Right ventricle myocardium (tissue), 1 donor: ENCODE data around the genes ZNF197, ZNF501 and SLC6A20.

GRCh38 chr3:43706073-43706659 lies 15.4 kb downstream of the ABHD5 start:
- PRO-cap, 2 experiments = no peak in any of the 2 experiments

GRCh38 chr3:43748182-43748696 lies 57.5 kb downstream of the ABHD5 start:
- PRO-cap, 2 experiments = no peak in any of the 2 experiments

DNA sequence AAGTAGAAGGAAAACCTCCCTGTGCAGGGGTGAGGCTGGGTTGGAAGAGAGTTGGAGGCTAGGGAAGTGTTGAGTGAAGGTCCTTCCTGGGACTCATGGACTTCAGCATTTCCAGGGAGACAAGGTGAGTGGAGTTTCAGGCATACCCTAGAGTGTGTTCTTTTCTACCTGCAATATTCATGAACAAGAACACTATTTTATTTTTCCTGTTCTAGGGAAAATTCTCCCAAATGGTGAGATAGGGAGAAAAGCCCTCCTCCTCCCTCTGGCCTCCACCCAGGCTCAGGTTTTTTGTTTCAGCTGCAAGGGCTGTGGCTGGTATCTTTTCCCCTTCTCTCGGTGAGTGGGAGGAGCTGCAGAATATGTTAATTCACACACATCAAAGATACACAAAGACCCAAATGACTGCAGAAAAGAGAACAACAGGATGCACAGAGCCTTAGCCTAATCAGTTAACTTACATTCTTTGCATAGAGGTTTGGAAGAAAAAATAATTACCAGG lies 64.7 kb downstream of the ABHD5 start:
- PRO-cap, 2 experiments = no peak in any of the 2 experiments

GRCh38 chr3:43769153-43770208 lies 78.7 kb downstream of the ABHD5 start:
- PRO-cap, 2 experiments = no peak in any of the 2 experiments

DNA sequence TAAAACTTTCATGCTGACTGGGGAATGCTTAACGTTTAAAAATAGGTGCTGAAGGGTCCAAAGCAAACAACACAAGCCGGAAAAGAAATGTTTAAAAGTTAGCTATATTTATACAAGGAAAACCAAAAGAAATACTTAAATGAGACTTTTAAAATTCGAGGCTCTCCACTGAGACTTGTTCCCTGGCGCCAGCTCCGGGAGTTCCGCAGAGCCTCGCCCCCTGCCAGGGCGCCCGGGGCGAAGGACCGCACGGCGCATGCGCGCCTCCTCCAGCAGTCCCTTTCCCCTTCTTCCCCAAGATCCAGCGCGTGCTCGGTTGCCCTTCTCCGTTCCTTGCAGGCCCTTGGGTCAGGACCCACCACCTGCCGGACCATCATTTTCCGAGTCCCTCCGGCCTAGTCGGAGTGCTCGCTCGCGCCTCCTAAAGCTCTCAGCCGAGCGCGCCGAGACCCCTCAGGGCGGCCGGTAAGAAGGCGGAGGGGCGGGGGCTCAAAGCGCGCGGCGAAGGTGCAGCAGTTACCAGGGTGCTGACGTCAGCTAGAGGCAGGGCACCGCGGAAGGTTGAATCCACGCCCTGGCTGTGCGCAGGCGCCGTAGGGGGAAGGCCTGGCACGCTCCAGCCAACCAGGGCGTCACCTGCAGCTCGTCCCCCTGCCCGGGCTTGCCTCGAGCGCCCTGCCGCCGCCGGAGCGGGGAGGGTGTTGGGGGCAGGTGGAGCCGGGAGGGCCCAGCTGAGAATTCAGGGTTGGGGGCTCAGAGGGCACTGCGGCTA lies 525 bp upstream of the TCAIM start:
- PRO-cap, 2 experiments = peak in 2 of 2 experiments; most common plus-strand start position 275 of the sequence (in 2); most common minus-strand start position 215 of the sequence (in 2)

GRCh38 chr3:44569812-44570011 lies 14.7 kb downstream of the ZKSCAN7 start:
- PRO-cap, 2 experiments = no peak in any of the 2 experiments

DNA sequence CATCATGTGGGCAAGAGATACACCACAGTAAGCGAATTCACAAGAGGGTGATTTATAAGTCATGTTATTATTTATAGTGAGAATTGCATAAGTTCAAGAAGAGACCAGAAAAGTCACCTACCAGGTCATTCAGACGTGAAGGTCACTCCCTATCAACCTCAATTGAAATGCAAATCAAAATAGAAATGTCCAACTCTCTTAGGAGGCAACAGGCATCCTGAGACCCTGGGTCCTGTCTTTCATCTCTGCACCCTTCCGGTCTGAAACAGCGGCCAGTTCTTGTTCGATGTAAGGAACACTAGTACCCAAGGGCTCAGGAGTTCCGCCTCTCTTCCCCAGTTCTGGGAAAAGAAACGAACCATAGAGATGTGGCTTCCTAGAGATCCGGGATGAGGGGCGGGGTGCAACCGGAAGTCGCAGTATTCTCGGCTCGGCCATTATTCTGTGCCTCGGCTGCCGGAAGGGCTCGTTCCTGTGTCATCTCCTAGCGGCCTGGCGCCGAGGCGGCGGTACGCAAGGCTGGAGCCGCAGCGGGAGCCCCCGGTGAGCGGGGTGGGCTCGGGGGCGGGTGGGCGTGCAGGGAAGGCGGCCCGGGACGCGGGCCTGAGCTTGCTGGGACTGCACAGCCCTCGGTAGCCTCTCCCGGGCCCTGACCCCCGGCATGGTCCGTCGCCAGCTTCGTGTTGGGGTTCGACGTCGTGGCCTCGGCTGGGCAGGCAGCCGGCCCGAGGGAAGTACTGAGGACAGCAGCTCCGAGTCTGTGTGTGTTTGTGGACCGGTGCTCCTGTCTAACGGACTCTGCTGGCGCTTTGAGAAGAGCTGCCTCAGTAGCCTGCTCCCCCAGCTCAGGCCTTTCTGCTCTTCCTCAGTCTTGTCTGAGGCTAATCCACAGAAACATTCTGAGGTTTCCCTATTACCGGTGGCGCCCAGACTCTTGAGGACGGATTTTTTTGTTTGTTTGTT lies at the start of gene ZNF197:
Gene ZNF197, plus strand, starts transcription at position 436 of the 963 bp plus-strand sequence.
- PRO-cap, 2 experiments = peak in 2 of 2 experiments; most common plus-strand start position 437 of the sequence (in 2); most common minus-strand start position 262 of the sequence (in 1)

DNA sequence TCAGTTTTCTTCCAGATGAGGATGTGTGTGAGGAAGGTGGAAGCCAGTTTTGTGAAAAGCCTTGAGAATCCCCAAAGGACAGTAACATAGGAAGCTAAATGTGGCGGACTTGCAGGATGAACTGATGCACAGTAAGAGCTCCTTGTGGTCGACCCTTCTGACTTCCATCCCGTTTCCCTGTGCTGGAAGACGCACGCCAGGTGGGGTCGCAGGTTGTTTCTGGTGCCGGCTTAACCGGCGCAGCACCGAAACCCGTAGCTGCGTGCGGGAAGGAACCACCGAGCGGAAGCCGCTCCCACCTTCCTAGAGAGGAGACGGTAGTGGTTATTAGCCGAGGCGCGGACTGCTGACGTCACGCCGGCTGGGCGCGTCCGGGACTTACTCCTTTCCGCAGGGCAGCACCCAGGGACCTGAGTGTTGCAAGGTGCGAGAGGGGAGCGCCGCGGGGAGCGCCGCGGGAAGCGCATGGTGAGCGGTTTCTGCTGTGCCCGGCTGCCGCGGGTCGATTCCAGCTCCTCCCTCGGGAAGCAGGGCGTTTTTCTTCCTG lies at the start of gene ZNF501:
Gene ZNF501, plus strand, starts transcription at position 381 of the 547 bp plus-strand sequence.
- PRO-cap, 2 experiments = peak in 2 of 2 experiments; most common plus-strand start position 355 of the sequence (in 2); most common minus-strand start position 244 of the sequence (in 2)

- PRO-cap, 2 experiments = no peak in any of the 2 experiments
Measured at GRCh38 chr3:44760716-44761502, 510 bp downstream of the KIAA1143 start.

GRCh38 chr3:45218943-45219452 lies 7.1 kb downstream of the TMEM158 start:
- PRO-cap, 2 experiments = no peak in any of the 2 experiments

- PRO-cap, 2 experiments = no peak in any of the 2 experiments
Measured at GRCh38 chr3:45582662-45583428, 11.7 kb upstream of the LIMD1 start.

DNA sequence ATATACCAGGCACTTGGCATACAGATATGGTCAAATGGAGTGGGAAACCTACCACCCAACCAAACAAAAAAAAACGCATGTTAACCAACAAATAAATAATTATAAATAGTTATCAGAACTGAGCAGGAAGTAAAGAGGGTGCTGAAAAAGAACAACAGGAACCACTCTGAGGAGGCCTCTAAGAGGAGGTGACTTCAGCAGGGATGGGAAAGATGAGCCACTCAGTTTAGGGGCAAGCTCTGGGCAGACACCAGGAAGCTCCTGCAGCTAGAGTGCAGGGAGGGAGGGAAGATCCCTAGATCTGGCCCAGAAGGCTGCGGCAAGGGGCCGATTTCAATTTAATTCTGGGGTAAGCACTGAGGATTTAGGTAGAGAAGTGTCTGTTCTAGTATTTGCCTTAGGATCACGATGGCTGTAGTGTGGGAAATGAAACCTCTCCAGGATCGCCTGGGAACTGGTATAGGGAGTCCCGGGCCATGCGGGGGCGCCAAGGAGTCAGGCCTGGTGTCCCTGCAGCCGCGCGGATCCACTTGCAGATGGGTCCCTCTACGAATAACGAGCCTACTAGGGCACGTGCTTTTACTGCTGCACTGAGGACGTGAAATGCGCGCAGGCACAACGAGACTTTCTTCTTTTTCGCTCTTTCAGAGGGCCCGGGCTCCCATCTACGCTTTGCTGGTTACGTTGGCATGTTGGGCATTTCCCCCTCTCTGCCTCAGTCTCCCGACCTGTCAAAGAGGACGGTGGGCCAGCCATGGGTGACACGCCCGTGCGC lies 1.5 kb upstream of the LIMD1 start:
- PRO-cap, 2 experiments = peak in 2 of 2 experiments; most common plus-strand start position 529 of the sequence (in 2); most common minus-strand start position 404 of the sequence (in 1)

- PRO-cap, 2 experiments = no peak in any of the 2 experiments
Measured at GRCh38 chr3:45604141-45604655, 9.6 kb downstream of the LIMD1 start.

GRCh38 chr3:45635691-45636625 lies 41.4 kb downstream of the LIMD1 start:
- PRO-cap, 2 experiments = no peak in any of the 2 experiments

GRCh38 chr3:45736578-45737032 lies 47.4 kb downstream of the SACM1L start:
- PRO-cap, 2 experiments = no peak in any of the 2 experiments

- PRO-cap, 2 experiments = no peak in any of the 2 experiments
Measured at GRCh38 chr3:45796138-45796916, at the start of gene SLC6A20. Gene SLC6A20, minus strand, starts transcription at chr3:45796536.

DNA sequence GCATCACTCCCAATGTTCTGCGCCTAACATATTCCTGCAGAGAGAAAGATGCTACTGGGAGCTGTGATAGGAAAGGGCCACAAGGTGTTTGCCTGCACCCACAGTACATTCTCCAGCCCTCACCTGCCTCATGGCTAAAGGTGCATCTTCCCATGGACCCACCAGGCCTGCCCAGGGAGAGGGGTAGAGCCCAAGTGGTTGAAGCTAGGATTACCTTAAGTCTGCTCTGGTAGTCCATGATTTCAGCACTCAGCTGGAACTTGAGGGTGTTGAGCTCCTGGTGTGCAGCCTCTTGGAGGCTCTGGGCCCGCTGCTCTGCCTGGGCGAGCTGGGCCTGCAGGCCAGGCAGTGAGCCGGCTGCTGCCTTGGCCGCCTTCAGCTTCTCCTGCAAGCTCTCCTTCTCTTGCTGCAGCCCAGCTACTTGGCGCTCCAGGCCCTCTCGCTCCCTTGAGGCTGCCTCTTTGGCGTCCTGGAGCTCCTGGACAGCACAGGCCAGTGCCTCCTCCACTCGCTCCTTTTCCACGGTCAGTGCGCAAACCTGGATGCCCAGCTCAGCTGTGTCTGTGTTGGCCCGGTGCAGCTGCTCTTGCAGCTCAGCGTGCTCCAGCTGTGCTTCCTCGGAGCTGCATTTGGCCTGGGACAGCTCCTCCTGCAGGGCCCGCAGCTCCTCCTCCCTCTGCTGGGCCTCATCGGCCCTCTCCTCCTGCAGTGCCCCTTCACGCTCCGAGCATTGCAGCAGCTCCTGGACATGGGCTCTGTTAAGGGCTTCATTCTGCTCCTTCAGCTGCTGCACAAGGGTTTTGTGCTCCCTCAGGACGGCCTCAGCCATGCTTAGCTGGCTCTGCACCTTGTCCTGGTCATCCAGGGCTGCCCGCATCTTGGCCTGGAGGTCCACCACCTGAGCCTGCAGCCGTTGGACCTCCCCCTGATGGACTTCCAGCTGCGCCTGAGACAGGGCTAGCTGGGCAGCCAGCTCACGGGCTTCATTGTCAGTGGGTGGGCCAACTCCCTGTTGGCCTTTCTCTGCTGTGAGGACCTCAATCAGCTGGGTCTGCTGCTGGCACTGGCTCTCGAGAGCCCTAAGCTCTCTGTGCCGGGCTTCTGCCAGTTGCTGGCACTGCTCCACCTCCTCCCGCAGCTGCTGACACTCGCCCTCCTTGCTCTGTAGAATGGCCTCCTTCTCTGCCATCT lies 23.2 kb downstream of the CXCR6 start:
- PRO-cap, 2 experiments = no peak in any of the 2 experiments

GRCh38 chr3:45994579-45995441 lies 814 bp downstream of the FYCO1 start:
- PRO-cap, 2 experiments = peak in 2 of 2 experiments; most common plus-strand start chr3:45995072 (in 2); most common minus-strand start chr3:45994863 (in 2)

GRCh38 chr3:46017594-46017917 lies 9.7 kb downstream of the XCR1 start:
- PRO-cap, 2 experiments = no peak in any of the 2 experiments

- PRO-cap, 2 experiments = no peak in any of the 2 experiments
Measured at GRCh38 chr3:46091091-46091504, 63.8 kb upstream of the XCR1 start.